Diencephalon (tissue), 2 donors: ENCODE measurements around the genes TPRN and ENTPD8.

GRCh38 chr9:137198203-137199127 is 2.1 kb downstream of the TPRN start:
- RAMPAGE, long total RNA: no peak

GRCh38 chr9:137200170-137200897 is at the start of gene TPRN:
Gene TPRN, minus strand, starts transcription at chr9:137200741.
- RAMPAGE, long total RNA: no peak

GRCh38 chr9:137243373-137243876 is 2.3 kb downstream of the TUBB4B start:
- RAMPAGE, long total RNA: no peak

DNA sequence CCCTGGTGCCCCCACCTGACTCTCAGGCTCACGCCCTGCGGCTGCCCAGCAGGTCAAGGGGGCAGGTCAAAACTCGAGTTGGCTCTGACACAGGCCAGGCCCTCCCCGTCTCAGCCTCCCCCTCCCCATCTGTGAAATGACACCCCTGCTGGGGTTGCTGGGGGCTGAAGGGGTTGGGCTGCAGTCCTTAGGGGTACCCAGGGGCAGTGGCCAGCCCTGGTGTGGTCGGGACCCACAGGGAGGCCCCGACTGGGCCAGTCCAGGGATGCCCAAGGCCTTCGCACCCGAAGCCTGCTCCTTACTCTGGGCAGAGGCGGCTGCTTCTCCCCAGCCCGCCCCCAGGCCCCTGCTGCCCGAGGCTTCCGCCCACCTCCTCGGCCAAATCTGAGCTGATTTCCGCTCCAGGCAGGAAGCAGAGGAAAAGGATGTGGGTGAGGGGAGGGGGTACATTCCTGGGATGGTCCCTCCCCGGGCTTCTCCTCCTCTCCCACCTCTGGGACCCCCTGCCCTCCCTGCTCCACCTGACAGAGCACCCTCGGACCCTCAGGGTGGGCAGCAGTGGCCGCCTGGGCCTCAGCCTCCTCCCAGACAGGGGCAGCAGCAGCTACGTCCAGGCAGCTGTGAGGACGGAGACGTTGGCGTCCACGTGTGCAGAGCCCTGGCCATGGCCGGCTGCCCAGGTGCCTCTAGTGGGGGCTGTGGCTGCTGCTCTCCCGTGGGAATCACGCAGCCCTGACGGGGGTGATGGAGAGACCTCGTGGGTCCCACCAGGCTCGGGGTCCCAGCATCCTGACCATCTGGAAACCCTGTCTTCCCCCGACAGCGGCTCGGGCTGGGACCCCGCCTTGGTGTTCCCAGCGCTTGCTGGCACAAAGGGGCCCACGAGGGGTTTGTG is 4.1 kb upstream of the NRARP start:
- RAMPAGE, long total RNA: no peak

- RAMPAGE, long total RNA: no peak
Observed at GRCh38 chr9:137441179-137442148, at the start of gene ENTPD8. Gene ENTPD8, minus strand, starts transcription at chr9:137441357.

DNA sequence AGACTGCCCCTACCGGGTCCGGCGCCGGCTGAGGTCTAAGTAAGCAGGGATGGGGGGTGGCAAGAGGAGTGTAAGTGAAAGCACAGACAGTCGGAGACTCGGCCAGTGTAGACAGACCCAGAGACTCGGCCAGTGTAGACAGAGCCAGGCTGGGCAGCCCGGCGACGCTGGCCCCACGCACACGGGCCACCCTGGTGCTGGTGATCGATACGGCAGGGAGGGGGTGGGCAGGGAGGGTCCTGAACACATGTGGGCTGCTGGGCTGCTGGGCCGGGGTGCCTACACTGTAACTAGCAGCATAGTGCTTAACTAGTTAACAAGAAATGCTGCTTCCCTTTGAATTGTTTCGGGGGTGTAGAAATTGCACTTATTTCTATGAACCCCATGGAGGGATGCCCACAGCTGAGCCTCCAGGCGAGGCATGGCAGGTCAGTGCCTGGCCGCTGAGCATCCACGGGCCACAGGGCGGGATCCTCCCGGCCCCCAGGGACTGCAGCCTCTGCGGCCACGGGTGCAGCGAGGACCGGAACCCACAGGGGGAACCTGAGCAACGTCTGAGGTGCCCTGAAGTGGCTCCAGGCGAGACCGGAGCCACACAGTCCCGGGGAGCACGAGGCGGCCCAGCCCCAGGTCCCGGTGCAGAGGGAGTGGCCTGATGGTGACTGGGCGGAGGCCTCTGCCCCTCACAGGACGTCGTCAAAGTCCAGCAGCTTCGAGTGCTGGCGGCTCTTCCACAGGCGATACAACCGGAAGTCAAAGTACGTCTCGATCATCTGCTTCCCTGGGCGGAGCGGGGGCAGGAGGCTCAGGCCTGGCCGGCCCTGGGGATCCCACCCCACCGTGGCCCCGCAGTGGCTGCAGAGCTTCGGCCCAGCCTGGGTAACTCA is 7.8 kb upstream of the ENTPD8 start:
- RAMPAGE, long total RNA: no peak

DNA sequence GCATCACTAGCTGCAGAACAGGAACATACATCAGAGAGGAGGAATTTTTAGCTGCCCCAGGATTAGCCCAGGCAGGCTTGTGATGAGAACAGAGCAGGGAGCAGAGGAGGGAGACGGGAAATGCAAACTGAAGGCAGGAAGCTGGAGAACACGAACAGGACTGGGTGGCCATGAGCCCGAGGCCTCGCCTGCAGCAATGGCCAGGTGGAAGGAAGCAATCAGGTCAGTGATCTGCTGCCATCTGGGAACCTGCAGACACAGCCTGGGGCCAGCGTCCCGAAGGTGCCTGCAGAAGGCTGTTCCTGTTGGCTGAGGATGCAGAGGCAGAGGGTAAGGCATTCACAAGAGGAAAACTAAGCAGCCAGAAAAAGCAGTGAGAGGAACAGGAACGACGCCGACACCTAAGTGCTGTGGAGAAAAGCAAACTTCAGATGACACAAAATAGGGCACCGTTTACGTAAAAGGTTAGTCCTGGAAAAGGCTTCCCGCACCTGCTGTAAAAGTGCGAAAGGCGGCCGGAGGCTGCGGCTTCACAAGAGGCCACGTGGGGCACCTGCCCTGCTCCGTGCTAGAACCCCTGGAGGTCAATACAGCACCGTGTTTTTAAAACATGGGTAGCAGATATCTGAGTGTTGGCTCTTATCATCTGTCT is 20.6 kb upstream of the NSMF start:
- RAMPAGE, long total RNA: no peak

- RAMPAGE, long total RNA: no peak
Observed at GRCh38 chr9:137531012-137531719, 19.0 kb downstream of the PNPLA7 start.

GRCh38 chr9:137554536-137555705 is 3.2 kb downstream of the MRPL41 start:
- RAMPAGE, long total RNA: no peak

GRCh38 chr9:137602770-137603206 is 2.7 kb upstream of the ARRDC1 start:
- RAMPAGE, long total RNA: no peak

- RAMPAGE, long total RNA: no peak
Observed at GRCh38 chr9:137614018-137614863, 4.6 kb upstream of the EHMT1 start.

DNA sequence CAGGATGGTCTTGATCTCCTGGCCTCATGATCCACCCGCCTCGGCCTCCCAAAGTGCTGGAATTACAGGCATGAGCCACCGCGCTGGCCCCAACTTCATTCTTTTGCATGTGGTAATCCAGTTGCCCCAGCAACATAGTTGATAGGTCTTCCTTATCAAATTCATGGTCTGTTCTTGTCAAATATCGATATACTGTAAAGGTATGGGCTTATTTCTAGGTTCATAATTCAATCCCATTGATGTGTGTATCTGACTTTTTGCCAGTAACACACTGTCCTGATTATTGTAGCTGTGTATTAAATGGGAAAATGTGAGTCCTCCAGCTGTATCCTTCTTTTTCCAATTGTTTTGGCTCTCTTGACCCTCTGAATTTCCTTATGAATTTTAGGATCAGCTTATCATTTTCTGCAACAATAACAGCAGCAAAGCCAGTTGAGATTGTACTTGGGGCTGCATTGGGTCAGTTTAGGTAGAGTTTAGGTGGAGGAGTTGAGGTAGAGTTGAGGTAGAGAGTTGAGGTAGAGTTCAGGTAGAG is 68.2 kb downstream of the EHMT1 start:
- RAMPAGE, long total RNA: no peak

- RAMPAGE, long total RNA: no peak
Observed at GRCh38 chr9:137720494-137721388, 101.9 kb downstream of the EHMT1 start.

GRCh38 chr9:137794396-137794969 is 83.1 kb upstream of the CACNA1B start:
- RAMPAGE, long total RNA: no peak

GRCh38 chr9:138216853-138217795 is 339.5 kb downstream of the CACNA1B start:
- RAMPAGE, long total RNA: no peak